Osteocyte (in vitro differentiated cells): ENCODE data around the genes ZNF770 and TMCO5A.

DNA sequence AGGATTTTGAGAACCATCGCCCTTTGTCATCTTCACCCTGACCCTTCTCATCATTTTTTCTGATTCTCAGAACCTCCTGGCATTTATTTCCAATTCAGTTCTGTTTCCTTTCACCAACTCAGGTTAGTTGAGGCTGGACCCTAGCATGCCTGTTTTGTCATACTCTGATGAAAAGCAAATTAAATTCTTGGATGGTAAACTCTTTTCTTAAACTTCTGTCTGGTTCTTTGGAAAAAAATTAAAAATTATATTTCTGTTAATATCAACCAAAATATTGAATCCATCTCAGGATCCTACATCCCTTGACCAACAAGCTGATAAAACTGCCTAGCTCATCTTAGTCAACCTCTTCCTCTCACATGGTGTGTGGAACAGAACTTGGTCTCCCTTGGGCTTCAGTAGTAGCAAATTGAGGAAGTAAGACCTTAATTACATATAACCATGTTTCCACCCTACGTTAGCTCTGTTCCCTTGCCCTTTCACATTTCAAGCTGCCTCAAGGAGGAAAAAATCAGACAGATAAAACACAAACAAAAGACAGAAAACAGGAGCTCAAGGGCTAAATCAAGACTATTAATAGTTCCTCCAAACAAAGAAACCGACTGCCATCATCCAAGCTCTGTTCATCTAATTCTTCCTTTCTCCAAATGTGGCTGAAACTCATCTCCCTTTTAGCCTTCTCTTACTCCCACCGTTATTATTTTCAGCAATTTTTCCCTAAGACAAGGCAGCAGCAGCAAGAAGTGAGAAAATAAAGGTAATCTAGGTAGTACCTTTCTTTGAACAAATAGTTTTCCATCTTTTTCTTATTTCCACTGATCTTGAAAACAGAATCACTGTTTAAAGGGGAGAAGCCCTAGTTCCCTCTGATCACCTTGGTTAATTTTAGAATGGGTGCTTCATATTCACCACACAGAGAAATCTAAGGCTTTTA is 116.4 kb downstream of the GREM1 start:
- PRO-cap: no peak

DNA sequence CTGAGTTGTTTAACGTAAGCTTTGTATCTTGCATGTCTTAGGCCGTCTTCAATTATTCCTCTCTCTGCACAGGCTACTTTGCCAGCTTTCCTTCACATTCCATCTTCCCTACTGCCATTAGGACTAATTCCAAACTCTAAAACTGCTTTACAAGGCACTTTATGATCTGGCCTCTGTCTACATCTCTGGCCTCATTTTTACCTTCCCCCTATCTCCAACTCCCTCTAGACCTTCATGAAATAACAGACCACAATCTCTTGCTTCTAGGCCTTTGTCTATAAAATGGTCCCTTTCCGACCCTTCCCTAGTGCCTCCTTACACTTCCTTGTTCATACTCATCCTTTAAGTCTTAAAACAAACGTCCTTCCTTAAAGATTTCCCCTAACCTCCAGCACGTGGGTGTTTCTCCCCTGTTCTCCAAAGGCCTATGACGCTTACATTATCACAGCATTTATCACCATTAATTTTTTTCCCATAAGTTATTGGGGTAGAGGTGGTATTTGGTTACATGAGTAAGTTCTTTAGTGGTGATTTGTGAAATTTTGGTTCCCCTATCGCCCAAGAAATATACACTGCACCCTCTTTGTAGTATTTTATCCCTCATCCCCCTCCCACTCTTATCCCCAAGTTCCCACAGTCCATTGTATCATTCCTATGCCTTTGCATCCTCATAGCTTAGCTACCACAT is 171.7 kb downstream of the GREM1 start:
- PRO-cap: no peak

GRCh38 chr15:33007920-33008155 is 186.7 kb downstream of the FMN1 start:
- PRO-cap: no peak

- PRO-cap: no peak
Measured at GRCh38 chr15:33584843-33585300, 274.1 kb downstream of the RYR3 start.

DNA sequence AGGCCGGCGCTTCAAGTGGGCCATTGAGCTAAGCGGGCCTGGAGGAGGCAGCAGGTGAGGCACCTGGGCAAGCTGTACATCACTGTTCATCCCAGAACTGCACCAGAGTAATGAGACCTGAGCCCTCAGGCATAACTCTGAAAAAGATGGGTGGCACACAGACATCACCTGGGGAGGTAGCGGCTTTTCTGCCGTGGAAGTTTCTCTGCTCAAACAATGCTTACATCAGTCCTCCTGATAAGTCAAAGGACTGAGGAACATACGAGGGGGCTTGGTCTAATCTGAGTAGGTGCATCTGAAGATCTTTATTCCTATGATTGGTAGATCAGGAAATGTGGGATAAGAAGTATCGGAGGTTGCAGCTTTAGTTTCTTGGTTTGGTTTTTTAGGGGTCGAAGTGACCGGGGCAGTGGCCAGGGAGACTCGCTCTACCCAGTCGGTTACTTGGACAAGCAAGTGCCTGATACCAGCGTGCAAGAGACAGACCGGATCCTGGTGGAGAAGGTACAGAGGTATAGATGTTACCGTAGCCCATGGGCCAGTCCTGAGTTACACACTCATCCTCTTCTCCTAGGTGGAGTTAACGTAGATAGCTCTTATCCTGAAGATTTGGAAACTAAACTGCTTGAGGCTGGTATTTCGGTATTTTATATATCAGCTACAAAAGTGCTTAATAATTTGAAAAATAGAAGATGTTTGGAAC is 482 bp downstream of the EMC4 start:
- PRO-cap: no peak

- PRO-cap: no peak
Measured at GRCh38 chr15:34359418-34360276, 7.3 kb downstream of the LPCAT4 start.

GRCh38 chr15:34988142-34988983 is at the start of gene ZNF770:
ZNF770 (minus strand) TSS chr15:34988287.
- PRO-cap: bidirectional peak, plus-strand start at chr15:34988358, minus-strand start at chr15:34988287; bidirectional peak, plus-strand start at chr15:34988811, minus-strand start at chr15:34988768

- PRO-cap: no peak
Measured at GRCh38 chr15:35019449-35019817, 31.3 kb upstream of the ZNF770 start.

- PRO-cap: no peak
Measured at GRCh38 chr15:35058660-35059080, 26.4 kb downstream of the NANOGP8 start.

DNA sequence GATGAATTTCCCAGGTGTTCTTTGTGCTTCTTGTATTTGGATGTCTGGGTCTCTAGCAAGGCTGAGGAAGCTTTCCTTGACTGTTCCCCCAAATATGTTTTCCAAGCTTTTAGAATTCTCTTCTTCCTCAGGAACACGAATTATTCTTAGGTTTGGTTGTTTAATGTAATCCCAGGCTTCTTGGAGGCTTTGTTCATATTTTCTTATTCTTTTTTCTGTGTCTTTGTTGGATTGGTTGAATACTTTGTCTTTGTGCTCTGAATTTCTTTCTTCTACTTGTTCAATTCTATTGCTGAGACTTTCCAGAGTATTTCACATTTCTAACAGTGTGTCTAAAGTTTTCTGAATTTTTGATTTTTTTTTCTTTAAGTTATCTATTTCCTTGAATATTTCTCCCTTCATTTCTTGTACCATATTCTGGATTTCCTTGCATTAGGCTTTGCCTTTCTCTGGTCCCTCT is 188.1 kb downstream of the DPH6 start:
- PRO-cap: no peak

GRCh38 chr15:35390424-35391113 is 155.4 kb downstream of the DPH6 start:
- PRO-cap: no peak

DNA sequence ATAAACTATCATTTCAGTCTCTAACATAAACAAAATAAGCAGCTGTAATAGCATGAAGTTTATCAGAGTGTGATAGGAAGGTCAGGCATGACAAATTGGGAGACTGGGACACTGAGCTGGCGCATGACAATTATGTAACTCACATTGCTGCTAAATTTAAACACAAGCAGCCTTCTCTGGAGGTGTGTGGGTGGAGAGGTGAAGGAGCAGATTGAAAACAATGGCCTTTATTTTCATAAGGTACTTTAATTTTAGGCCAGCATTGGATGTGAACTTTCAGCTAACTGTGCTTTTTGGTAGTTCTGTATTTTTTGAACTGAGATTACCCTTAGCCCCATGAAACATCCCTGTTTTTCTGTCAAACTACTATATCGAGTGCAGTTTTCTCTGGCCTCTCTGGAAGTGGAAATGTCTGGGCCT is 159.9 kb upstream of the DPH6 start:
- PRO-cap: no peak

DNA sequence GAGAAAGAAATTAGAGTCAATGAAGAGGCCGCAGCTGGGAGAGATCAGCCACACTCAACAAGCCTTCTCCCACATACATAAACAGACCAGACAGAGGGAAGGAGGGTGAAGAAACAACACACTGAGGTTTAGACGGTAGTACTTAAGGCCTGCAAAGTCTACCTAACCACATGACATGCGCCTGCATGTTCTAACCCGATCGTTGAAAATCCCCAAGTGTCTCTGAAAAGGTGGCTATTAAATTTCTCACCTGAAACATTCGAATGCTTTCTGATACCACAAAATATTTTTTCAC is 110.6 kb upstream of the CDIN1 start:
- PRO-cap: no peak

DNA sequence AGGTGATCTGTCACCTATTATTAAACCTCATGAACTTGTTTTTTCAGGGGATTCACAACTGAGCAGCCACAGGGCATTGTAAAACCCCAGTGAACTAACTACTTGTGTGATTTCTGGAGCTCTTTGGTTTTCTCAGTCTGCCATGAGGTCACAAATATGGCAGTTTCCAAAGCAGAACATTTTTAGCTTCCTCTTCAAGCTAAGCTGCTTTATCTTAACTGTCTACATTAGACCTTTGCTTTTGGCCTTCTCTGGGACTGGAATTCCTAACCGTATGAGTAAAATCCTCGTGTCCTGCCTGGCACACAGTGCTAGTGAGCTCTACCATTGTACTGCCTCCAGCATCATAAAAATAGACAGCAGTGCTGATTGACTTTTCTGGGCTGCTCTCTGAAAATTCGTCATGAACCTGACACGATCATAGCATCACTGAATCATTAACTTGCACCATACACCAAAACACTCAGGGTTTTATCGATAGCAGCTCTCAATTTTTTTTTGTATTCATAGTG is 22.1 kb downstream of the CDIN1 start:
- PRO-cap: no peak

DNA sequence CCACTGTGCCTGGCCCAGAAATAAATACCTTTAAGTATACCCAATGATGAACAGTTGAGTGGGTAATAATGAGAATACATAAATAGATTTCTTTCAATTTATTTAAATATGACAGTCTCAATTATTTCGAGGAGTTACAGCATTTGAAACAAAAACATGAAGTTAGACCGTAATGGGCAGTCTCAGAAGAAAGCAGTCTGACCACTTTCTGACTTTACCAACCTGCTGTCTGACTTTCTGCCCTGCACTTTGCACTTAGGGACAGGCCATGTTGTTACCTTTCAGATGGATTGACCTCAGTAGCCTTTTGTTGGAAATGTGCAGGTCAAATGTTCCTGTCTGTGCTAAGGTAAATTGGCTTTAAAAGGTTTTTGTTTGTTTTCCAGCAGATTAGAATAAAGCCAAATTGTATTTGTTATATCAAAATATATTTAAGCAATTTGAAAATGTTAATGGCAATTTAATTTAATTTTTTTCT is 67.9 kb downstream of the CDIN1 start:
- PRO-cap: no peak

DNA sequence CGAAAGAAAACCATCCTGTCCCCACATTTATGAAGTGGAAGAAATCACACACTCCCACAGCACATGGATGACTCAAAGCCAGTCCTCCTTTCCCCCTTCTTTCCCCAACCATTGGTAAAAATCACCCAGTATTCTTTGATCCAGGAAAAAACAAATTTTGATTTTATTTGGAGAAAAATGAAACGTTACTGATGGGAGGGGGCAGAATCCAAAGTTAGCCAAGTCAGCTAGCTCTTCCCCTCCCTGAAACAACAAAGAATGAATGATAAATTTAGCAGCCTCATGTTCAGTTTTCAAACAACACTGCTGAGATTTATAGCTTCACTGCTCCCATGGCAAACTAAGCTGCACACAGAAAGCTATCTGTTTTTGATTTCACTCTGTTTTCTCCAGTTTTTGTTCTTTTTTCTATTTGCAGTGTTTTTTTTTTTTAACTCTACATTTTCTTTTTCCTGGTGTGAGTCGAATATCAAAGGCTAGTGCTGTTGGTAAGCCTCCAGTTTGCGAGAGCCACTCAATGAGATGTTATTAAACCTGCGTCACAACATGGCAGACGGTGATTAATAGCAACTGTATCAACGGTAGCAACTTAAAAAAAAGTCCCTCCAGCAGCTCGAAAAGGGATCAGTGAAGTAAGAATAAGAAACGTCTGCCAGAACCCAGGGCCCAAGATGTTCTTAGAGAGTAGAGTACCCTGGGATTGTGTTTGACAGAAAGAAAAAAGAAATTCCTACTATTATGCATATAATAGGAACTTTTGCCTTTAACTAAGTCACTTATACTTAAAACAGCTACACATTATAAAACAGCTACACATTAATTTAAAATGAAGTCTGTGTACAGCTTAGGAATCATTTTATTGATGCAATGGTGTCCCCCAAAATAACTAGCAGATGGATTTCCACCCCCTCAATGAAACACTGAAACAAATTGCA is 84.2 kb downstream of the MEIS2 start:
- PRO-cap: no peak

DNA sequence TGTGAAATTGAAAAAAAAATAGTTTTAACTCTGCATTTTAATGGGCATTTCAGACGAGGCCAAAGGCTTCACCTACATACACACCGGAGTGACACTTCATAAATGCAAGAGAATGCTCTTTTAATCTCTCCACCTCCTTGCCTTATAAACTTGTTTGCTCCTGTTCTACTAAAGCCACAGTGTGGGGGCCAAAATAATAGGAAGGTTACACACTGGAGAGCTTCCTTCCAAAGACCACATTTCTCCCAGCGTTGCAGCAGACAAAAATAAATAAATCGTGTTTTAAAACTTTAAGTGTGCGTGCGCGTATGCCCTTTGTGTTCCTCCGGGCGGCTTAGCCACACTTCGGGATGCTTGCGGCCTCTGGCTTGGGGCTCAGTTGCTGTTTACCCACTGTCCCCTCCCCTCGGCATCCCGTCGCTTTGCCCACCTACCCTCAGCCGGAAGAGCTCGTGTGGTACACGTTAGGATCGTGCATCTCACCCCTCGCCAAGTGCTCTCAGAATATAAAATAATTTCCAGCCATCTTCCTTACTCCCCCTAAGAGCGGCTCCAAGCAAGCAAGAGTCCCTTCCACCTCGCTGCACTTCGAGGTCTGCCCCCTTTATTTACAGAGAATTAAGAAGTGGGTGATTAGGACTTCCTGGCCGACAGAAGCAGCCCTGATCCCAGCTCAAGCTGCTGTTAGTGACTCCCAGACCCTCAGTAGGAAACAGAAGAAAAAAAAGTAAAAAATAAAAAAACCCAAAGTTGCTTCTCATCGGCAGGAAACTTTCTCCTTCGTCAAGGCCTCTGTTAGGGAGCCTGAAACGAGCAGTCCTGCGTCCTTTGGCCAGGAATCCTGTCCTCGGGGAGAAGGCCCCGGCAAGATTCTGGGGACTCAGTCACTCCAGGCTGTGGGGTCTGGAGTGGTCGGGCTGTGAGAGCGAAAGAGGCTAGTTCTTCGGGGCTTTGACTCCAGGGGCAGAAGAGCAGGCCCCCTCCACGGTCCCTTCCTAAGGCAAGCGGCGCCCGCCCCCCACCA is 3.2 kb downstream of the MEIS2 start:
- PRO-cap: no peak

GRCh38 chr15:37934381-37934783 is at the start of gene TMCO5A:
TMCO5A (plus strand) TSS chr15:37934640.
- PRO-cap: no peak

DNA sequence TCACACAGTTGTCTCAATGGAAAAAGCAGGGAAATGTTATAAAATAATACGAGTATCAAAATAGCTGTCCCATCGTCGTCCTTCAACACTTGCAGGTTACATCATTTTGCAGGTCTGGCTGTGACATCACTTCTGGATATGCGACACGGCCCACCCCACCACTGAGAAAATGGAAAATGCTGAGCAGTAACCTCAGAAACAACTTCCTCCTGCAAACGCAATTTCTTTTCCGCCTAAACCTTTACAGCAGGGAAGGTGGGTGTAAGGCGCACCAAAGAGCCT is 137.7 kb downstream of the TMCO5A start:
- PRO-cap: no peak

GRCh38 chr15:38253002-38253263 is 297 bp downstream of the SPRED1 start:
- PRO-cap: no peak